Adrenal gland (tissue), 7 donors: ENCODE results near the genes TBKBP1, OSBPL7 and HOXB2.

- PRO-cap, 3 experiments = no peak in any of the 3 experiments
- RAMPAGE, long total RNA, 4 experiments = no peak in any of the 4 experiments
- RRBS = no CpG with 5 or more reads among the region's 16 CpGs
Observed at GRCh38 chr17:46862926-46863506, 11.6 kb downstream of the WNT9B start.

DNA sequence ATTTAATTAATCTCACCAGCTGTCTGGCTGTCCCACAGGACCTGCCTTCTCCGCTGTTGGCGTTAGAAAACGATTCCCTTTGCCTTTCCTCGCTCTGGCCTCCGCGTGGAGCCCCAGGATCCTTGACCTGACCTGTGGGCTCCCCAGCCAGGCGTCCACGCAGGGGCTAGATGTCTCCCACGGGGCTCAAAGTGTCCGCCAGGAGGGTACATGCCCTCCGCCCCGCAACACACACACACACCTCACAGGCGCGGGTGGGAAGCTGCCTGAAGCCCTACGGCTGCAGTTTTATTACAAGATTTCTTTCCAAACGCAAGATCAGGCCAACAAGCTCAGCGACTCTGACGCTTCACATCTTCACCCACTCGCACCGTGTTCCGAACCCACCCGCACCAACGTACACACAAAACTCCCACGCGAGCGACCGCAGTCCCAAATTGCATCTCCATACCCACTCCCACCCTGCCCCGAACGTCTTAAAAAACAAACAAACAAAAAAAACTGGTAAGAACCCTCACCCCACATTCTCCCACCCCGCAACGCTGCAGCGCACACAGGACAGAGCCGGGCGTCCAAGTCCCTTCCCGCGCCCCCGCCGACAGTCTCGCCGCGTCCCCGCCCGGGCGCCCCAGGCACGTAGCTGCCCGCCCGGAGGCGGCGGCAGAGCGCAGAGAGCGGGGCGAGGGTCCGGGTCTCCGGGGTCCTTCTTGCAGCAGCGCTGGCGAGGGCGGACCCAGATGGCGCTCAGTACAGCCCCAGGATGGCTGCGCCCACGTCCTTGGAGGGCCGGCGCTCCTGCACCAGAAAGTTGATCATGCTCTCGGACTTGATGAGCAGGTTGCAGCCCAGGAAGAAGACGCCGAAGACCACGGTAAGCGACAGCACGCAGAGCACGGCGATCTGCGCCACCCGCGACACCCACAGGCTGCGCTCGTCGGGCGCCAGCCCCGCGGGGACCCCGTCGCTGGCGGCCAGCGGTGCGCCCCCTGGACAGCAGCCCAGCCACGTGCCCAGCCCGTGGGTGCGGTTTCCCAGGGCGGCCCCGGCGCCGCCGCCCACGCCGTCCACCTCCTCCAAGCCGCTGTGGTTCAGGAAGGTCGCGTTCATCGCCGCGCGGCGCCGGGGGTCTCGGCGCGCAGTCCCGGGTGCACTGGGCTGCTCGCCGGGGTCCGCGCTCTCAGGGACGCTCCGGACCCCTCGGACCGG is 749 bp downstream of the RPRML start:
- PRO-cap, 3 experiments = no peak in any of the 3 experiments
- RAMPAGE, long total RNA, 4 experiments = no peak in any of the 4 experiments
- RRBS = 3% methylated on average over 40 of the region's 115 CpGs

GRCh38 chr17:47066671-47067142 is 87.7 kb upstream of the RPRML start:
- PRO-cap, 3 experiments = no peak in any of the 3 experiments
- RAMPAGE, long total RNA, 4 experiments = no peak in any of the 4 experiments
- RRBS = no CpG with 5 or more reads among the region's 6 CpGs

- PRO-cap, 3 experiments = peak in 3 of 3 experiments; most common plus-strand start chr17:47693790 (in 3); most common minus-strand start chr17:47693863 (in 1)
- RAMPAGE, long total RNA, 4 experiments = start-site peak on the plus strand in 3 of 4 experiments, at chr17:47694048-47694168 at its widest, 12 to 53 reads per replicate
- RRBS = 1% methylated on average over 46 of the region's 69 CpGs
Observed at GRCh38 chr17:47693359-47694358, at the start of gene TBKBP1. TSS of gene TBKBP1 (plus strand) at chr17:47694161.

DNA sequence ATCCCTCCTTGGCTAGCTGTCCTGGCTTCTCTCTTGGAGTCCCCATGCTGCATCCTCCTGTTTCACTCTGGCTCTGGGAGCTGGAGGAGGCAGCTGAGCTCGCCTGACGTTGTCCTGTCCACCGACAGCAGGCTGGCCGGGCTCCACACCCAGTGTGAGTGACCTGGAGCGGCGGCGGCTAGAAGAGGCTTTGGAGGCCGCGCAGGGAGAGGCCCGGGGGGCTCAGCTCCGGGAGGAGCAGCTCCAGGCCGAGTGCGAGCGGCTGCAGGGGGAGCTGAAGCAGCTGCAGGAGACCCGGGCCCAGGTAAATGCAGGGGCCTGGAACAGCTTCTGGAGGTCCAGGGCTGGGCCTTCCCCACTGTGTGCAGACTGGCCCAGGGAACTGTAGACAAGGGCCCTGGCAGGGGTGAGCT is 5.2 kb downstream of the TBKBP1 start:
- PRO-cap, 3 experiments = no peak in any of the 3 experiments
- RAMPAGE, long total RNA, 4 experiments = no peak in any of the 4 experiments
- RRBS = 78% methylated on average over 10 of the region's 15 CpGs

- PRO-cap, 3 experiments = no peak in any of the 3 experiments
- RAMPAGE, long total RNA, 4 experiments = no peak in any of the 4 experiments
- RRBS = no CpG with 5 or more reads among the region's 4 CpGs
Observed at GRCh38 chr17:47707111-47707931, 13.4 kb downstream of the TBKBP1 start.

- PRO-cap, 3 experiments = peak in 3 of 3 experiments; most common plus-strand start chr17:47709170 (in 1); most common minus-strand start chr17:47709085 (in 3)
- RAMPAGE, long total RNA, 4 experiments = no peak in any of the 4 experiments
- RRBS = 45% methylated on average over 44 of the region's 83 CpGs
Observed at GRCh38 chr17:47708929-47709733, 15.2 kb downstream of the TBKBP1 start.

GRCh38 chr17:47790728-47791588 is 30.6 kb downstream of the OSBPL7 start:
- PRO-cap, 3 experiments = no peak in any of the 3 experiments
- RAMPAGE, long total RNA, 4 experiments = no peak in any of the 4 experiments
- RRBS = no CpG with 5 or more reads among the region's 4 CpGs

DNA sequence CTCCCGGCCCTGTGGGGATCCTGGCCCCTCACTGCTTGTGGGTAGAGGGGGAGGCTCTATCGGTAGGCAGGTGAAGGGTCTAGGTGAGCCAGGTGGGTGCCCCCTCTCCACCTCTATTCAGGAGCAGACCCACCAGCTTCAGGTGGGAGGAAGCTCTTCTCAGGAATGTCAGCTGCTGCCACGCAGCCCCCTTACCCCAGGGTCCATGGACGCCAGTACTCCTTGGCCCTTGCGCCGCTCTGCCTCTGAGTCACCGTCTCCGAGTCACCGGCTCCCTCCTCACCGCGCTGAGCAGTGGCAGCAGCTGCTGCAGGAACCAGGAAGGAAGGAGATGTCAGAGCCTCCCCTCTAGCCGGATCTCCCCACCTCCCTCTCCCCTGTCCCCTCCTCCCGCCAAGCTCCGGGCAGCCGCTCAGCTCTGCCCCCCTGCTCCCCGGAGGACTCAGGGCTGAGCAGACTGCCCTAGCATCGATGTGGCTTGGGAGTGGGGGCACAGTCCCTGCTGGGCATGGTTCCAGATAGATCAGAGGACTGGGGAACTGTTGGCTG is at the start of gene OSBPL7:
TSS of gene OSBPL7 (minus strand) at position 324 of the 549 bp plus-strand sequence.
- PRO-cap, 3 experiments = peak in 3 of 3 experiments; most common plus-strand start position 294 of the sequence (in 1); most common minus-strand start position 296 of the sequence (in 3)
- RAMPAGE, long total RNA, 4 experiments = start-site peak on the minus strand in 2 of 4 experiments, centred at positions 306 to 321 of the sequence, 9 to 42 reads per replicate
- RRBS = 2% methylated on average over 6 of the region's 17 CpGs

- PRO-cap, 3 experiments = peak in 1 of 3 experiments; most common plus-strand start chr17:48047265 (in 1)
- RAMPAGE, long total RNA, 4 experiments = no peak in any of the 4 experiments
- RRBS = no CpG with 5 or more reads among the region's 17 CpGs
Observed at GRCh38 chr17:48046677-48047485, 1.3 kb upstream of the NFE2L1 start.

DNA sequence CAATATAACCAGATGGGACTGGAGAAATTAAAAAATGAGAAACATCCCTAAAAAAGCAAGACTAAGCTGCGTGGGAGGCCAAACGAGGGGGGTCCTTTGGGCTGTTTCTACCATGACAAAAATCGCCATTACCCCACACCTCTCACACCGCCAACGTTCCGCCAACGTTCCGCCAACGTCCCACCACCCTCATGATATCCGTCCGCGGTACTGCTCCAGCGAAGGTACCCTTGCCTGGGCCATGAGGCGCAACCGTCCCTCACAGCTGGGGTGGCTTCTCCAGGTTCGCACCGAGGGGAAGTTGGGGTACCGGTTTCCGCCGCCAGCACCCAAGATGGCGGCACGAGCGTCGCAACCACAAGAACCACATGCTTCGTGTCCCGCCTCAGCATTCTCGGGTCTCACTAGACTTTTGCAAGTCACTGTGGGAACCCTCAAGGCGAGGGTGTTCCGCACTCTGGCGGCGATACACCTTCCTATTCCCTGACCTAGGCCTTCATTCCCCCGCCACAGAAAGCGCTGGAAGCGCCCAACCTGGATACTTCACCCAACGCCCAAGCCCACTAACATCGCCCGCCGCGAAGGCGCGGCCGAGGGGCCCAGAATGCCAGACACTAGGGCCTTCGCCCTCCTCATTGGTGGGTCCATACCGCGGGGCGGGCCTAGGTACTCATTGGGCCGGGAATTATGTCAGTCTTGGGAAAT is 521 bp upstream of the NFE2L1 start:
- PRO-cap, 3 experiments = peak in 3 of 3 experiments; most common plus-strand start position 417 of the sequence (in 3); most common minus-strand start position 565 of the sequence (in 3)
- RAMPAGE, long total RNA, 4 experiments = no peak in any of the 4 experiments
- RRBS = no CpG with 5 or more reads among the region's 47 CpGs

GRCh38 chr17:48100530-48100922 is 752 bp downstream of the CBX1 start:
- PRO-cap, 3 experiments = peak in 2 of 3 experiments; most common plus-strand start chr17:48100858 (in 1); most common minus-strand start chr17:48100861 (in 1)
- RAMPAGE, long total RNA, 4 experiments = no peak in any of the 4 experiments
- RRBS = no CpG with 5 or more reads among the region's 18 CpGs

- PRO-cap, 3 experiments = no peak in any of the 3 experiments
- RAMPAGE, long total RNA, 4 experiments = start-site peak on the minus strand in 1 of 4 experiments, at chr17:48199419-48199464 at its widest, 5 reads per replicate
- RRBS = no CpG with 5 or more reads among the region's 3 CpGs
Observed at GRCh38 chr17:48199055-48199656, 91.6 kb downstream of the SNX11 start.

- PRO-cap, 3 experiments = no peak in any of the 3 experiments
- RAMPAGE, long total RNA, 4 experiments = no peak in any of the 4 experiments
- RRBS = no CpG with 5 or more reads among the region's 8 CpGs
Observed at GRCh38 chr17:48528638-48529195, 2.1 kb downstream of the HOXB1 start.

DNA sequence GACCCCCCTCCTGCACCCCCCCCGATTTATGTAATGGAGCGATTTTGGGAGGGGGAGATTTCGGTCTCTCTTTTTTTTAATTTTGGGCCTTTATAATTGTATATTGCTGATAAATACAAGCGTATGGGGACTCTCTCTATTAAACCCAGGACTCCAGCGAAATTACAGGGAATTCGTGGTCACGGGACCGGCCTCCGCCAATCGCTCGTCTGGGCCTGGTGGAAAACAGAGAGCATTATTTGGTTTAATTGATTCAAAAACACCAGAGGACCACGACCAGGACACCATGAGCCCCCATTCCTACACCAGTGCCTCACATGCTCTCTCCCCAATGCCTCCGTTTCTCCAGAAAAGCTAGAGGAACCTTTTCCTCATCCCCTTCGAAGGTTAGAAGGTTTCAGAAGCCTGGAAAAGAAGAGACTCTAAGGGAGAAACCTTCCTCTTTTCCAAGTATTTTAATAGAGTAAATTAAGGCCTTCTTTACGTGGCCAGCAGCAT is at the start of gene HOXB2:
TSS of gene HOXB2 (minus strand) at position 138 of the 498 bp plus-strand sequence.
- PRO-cap, 3 experiments = peak in 1 of 3 experiments; most common plus-strand start position 251 of the sequence (in 1); most common minus-strand start position 141 of the sequence (in 1)
- RAMPAGE, long total RNA, 4 experiments = no peak in any of the 4 experiments
- RRBS = no CpG with 5 or more reads among the region's 15 CpGs

- PRO-cap, 3 experiments = no peak in any of the 3 experiments
- RAMPAGE, long total RNA, 4 experiments = no peak in any of the 4 experiments
- RRBS = 28% methylated on average over 22 of the region's 42 CpGs
Observed at GRCh38 chr17:48550415-48550895, 5.5 kb upstream of the HOXB2 start.

GRCh38 chr17:48565447-48566401 is 12.4 kb downstream of the HOXB4 start:
- PRO-cap, 3 experiments = no peak in any of the 3 experiments
- RAMPAGE, long total RNA, 4 experiments = no peak in any of the 4 experiments
- RRBS = no CpG with 5 or more reads among the region's 4 CpGs

- PRO-cap, 3 experiments = no peak in any of the 3 experiments
- RAMPAGE, long total RNA, 4 experiments = no peak in any of the 4 experiments
- RRBS = no CpG with 5 or more reads among the region's 7 CpGs
Observed at GRCh38 chr17:48566812-48567548, 11.2 kb downstream of the HOXB4 start.

- PRO-cap, 3 experiments = peak in 1 of 3 experiments; most common minus-strand start chr17:48570167 (in 1)
- RAMPAGE, long total RNA, 4 experiments = no peak in any of the 4 experiments
- RRBS = no CpG with 5 or more reads among the region's 5 CpGs
Observed at GRCh38 chr17:48569886-48570341, 8.2 kb downstream of the HOXB4 start.

GRCh38 chr17:48596690-48596995 is 3.1 kb upstream of the HOXB5 start:
- PRO-cap, 3 experiments = no peak in any of the 3 experiments
- RAMPAGE, long total RNA, 4 experiments = start-site peak on the minus strand in 1 of 4 experiments, at chr17:48596479-48597236 at its widest, 16 reads per replicate
- RRBS = 7% methylated on average over 5 of the region's 10 CpGs